ENCODE data around the genes BLVRB and EXOSC5.

- RRBS, 2 experiments, result no CpG with 5 or more reads among the region's 9 CpGs
These were observed 1.8 kb downstream of the SERTAD1 start for GRCh38 chr19:40423830-40424547.

GRCh38 chr19:40432838-40433206, 7.0 kb upstream of the SERTAD1 start:
- RRBS, 2 experiments, result no CpG with 5 or more reads among the region's 10 CpGs

DNA sequence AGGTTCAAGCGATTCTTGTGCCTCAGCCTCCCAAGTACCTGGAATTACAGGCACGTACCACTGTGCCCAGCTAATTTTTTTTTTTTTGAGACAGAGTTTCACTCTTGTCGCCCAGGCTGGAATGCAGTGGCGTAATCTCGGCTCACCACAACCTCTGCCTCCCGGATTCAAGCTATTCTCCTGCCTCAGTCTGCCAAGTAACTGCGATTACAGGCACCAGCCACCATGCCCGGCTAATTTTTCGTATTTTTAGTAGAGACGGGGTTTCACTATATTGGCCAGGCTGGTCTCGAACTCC, 1.9 kb downstream of the BLVRB start:
- RRBS, 2 experiments, result no CpG with 5 or more reads among the region's 11 CpGs

- RRBS, 2 experiments, result 1 to 3% methylated on average over 4 of the region's 42 CpGs
These were observed at the start of gene BLVRB for GRCh38 chr19:40465459-40465939. Gene BLVRB, minus strand, starts transcription at chr19:40465745.

- RRBS, 2 experiments, result no CpG with 5 or more reads among the region's 13 CpGs
These were observed 9.1 kb downstream of the SHKBP1 start for GRCh38 chr19:40585522-40586415.

DNA sequence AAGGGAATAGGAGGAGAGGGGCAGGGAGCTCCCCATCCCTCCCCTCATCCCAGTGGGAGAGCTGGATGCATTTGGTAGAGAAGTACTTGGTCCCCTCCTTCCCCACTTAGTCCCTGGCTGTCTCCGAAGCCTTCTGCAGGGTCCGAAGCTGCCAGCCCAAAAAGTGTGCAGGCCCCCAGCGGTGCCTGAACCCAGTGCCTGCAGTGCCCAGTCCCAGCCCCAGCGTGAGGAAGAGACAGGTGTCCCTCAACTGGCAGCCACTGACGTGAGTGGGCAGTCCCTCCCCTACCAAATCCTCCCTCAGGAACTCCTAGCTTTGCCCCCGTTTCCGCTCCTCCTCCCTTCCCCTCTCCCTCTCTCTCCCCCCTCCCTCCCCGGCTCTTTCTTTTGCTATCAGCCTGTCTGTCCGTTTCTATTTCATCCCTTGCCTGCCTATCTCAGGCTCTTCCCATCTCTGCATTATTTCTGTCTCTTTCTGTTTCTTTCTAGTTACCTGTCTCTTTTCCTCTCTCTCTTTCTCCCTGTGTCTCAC, 1.8 kb upstream of the LTBP4 start:
- RRBS, 2 experiments, result no CpG with 5 or more reads among the region's 9 CpGs

- RRBS, 2 experiments, result under 1 to 1% methylated on average over 9 to 11 of the region's 55 CpGs
These were observed 2.6 kb downstream of the LTBP4 start for GRCh38 chr19:40603390-40604466.

- RRBS, 2 experiments, result 23 to 35% methylated on average over 4 of the region's 49 CpGs
These were observed 22.5 kb downstream of the LTBP4 start for GRCh38 chr19:40623297-40624468.

DNA sequence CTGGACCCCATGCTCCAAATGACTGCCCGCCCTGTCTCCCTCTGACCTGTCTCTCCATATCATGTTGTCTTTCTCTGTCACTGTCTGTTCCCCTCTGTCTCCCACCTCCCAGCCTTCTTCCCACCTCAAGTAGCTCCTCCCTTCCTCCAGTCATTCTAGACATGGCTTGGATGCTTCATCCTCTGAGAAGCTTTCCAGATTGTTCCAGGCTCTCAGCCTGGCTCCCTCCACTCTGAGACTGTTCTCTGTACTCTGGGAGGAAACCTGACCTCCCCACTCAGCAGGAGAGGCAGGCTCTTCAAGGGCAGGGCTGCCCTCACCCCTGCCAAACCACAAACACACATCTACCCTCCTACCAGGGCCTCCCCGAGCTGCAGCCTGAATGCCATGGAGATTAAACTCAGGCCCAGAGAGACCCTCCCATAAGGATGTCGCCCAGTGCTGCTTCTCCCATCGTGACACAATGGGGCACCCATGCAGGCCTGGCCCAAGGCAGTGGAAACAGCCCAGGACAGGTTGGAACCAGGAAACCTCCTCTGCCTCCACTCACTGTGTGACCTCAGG, 16.2 kb downstream of the NUMBL start:
- RRBS, 2 experiments, result no CpG with 5 or more reads among the region's 4 CpGs

DNA sequence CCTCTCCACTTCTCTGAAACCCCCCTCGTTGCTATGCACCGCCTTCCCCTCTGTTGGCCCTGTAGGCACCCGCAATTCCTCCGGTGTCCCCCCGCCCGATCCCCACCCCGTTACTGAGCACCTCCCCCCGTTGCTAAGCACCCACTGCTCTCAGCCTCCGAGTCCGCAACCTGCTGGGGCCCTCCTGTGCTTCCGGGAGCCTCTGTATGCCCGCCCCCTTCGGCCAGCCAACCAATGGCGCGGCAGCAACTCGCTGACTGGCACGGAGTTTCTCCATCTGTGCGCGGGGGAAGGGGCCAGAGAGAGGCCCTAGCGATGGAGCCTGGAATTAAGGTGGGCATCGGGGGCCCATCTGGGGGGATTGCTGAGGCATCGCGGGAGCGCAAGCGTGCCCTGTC, 1.8 kb downstream of the COQ8B start:
- RRBS, 2 experiments, result 0% methylated on average over 6 of the region's 25 CpGs; no CpG with 5 or more reads in 1 of the 2 experiments

GRCh38 chr19:40719398-40719831, 2.5 kb downstream of the ITPKC start:
- RRBS, 2 experiments, result no CpG with 5 or more reads among the region's 7 CpGs

- RRBS, 2 experiments, result no CpG with 5 or more reads among the region's 9 CpGs
These were observed 4.7 kb downstream of the EGLN2 start for GRCh38 chr19:40803341-40804354.

GRCh38 chr19:40822515-40823234, 23.7 kb downstream of the EGLN2 start:
- RRBS, 2 experiments, result no CpG with 5 or more reads among the region's 11 CpGs

DNA sequence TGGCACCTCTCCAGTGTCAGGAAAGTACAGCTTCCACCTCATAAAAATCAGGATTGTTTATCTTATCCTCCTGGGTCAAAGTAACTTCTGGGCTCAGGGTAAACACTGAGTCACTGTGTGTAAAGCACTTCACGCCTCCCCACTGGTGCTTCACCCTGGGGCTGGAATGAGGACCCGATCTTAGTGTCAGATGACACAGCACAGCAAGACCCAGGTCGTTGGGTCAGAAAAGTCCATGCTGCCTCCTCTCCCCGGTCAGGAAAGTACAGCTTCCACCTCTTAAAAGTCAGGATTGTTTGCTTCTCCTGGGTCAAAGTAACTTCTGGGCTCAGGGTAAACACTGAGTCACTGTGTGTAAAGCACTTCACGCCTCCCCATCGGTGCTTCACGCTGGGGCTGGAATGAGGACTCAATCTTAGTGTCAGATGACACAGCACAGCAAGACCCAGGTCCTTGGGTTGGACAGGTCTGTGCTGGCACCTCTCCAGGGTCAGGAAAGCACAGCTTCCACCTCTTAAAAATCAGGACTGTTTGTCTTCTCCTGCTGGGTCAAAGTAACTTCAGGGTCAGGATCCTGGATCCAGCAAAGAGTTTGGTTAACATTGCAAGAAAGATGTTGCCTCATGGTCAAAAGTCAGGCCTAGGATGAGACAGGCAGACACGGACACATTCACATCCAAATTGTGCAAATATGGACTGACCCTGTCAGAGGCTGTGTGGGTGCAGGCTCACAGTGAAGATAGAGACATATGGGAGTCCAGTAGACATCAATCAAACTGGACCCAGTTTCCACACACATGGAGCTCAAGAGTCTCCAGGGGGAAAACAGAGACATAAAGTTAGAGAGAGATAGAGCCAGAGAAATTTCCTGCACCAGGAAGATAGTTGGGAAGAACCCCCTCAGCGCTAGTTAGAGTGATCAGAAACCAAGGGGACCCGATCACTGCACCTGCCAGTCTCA, 39.3 kb upstream of the CYP2A7 start:
- RRBS, 2 experiments, result no CpG with 5 or more reads among the region's 10 CpGs

DNA sequence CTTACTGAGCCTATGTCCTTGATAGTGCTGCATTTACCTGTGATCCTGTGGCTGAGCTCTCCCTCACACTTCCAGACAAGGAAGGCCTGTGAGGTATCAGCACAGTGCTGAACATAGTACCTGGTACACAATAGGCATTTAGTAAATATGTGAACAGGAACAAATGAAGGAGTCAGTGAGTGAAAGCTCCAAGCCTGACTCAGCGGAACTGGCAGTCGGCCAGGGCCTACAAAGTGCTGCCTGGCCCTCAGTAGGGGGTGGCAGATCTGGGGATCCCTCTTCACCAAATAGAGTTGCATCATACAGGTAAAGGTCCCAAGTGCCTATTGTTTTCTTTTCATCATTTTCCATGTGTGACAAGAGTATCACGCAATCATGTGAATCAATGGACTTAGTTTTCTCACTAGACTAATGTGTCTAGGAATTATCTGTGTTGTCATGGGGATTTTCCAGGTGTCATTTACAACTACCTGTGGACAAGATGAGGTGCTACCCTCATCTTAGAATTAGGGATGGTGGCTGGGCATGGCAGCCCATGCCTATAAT, 9.2 kb downstream of the CYP2B6 start:
- RRBS, 2 experiments, result no CpG with 5 or more reads among the region's 3 CpGs

DNA sequence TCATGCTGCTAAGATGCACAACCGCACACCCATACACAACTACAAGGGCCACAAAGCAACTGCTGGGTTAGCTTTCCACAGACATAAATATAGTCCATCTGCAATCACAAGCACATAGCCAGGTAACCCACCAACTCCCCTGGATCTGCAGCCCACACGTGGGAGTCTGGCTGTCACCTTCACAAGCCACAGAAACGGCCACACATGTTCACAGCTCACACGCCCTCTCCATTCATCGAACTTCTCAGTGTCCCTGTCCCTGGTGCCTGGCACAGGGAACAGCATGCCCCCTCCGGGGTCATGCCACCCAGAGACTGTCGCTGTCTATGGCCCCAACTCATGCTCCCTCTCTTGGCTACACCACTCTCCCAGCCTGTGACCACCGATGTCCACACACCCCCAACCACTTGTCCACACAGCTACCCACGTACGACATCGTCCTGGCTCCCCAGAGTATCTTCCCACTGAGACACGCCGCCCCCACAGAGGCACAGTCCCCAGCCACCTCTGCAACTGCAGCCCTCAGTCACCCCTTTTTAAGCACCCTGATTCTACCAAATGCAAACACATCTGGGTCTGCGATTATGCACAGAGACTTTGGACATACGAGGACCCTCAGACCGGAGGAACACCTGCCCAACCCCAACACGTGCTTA, 12.2 kb upstream of the AXL start:
- RRBS, 2 experiments, result no CpG with 5 or more reads among the region's 17 CpGs

- RRBS, 2 experiments, result no CpG with 5 or more reads among the region's 5 CpGs
These were observed 4.5 kb downstream of the AXL start for GRCh38 chr19:41223430-41224051.

DNA sequence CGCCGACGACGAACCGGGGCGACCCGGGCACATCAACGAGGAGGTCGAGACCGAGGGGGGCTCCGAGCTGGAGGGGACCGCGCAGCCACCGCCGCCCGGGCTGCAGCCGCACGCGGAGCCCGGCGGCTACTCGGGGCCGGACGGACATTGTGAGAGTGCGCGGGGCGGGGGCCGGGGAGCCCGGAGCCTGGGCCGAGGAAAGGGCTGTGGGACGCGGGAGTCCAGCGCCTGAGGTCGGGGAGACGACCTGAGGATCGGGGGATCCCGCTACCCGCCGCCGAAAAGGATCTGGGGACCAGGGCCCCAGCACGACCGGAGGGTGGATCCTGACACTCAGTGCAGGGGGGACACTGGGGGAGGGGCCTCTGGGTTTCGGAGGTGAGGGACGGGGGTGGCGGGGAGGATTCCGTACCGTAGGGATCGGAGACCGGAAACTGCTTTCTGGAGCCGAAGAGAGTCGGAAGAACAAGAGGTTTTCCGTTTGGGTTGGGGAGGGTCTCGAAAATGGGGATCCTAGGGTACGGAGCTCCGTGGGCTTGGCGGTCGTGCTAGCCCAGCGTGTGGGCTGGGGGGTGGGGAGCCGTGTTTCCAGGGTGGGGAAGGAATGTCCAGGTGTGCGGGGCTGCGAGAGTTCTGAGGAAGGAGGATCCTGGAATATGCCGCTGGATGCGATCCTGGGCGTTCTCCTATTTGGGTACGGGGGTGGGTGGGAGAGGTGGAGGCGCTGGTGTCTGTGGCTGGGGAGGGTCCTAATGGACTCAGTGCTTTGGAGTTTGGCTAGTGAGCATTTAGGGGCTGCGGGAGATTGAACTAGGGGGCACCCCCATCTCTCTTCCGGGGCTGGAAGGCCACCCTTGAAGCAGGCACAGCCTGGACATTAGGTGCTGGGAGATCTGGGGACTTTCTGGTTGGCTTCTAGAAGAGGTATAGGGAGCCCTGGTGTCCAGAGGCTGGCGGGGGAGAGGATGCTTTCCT, 765 bp downstream of the HNRNPUL1 start:
- RRBS, 2 experiments, result under 1 to 1% methylated on average over 15 to 21 of the region's 69 CpGs

- RRBS, 2 experiments, result no CpG with 5 or more reads among the region's 9 CpGs
These were observed 834 bp downstream of the CCDC97 start for GRCh38 chr19:41310814-41311197.

DNA sequence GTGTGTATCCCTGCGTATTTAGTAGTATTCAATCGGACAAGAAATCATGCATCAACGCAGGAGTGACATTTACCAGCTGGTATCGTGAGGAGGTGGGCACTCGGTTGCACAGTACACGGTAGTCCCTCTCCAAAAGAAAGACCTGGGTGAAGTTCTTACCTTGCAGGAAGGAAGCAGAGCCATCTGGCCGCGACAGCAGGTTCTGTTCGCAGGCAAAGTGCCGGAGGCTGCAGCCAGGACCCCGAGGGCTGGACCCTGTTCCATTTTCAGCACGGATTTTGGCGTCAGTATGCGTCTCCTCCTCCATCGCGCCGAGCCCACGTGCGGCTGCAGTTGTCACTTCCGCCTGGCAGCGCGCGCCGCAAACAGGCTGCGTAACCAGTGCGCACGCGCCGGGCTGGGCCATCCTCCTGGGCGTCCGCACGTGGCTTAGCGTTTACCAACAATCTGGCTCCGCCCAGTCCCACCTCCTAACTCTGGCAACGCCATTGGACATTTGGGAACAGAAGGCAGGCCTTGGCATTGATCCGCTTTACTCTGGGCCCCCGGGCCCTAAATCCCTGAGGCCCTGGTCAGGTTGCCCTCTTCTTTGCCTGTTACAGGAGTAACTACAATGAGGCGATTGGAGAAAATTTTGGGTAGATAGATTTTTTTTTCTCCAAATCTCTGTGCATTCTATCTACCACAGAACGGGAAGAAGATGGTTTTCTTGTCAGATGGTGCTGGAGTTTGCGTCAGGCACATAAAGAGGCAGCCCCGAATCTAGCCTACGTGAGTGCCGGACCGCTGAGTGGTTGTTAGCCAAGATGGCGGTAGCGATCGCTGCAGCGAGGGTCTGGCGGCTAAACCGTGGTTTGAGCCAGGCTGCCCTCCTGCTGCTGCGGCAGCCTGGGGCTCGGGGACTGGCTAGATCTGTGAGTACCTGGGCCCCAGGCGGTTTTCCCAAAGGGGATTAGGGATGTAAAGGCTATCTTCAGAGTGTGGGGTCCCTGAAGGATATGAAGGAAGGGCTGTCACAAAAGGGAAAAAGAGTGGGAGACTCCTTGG, at the start of gene EXOSC5:
Gene EXOSC5 (minus strand): TSS at position 338 of the 1,047 bp plus-strand sequence.
- RRBS, 2 experiments, result no CpG with 5 or more reads among the region's 53 CpGs